Keratinocyte (primary cell): ENCODE results near the gene YJU2B.

DNA sequence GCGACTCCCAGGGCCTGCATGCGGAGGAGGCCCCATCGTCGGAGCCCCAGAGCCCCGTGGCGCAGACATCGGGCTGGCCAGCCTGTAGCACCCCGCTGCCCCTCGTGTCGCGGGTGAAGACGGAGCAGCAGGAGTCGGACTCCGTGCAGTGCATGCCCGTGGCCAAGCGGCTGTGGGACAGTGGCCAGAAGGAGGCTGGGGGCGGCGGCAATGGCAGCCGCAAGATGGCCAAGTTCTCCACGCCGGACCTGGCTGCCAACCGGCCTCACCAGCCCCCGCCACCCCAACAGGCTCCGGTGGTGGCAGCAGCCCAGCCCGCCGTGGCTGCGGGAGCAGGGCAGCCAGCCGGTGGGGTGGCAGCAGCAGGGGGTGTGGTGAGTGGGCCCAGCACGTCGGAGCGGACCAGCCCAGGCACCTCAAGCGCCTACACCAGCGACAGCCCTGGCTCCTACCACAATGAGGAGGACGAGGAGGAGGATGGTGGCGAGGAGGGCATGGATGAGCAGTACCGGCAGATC lies 14.5 kb downstream of the STX10 start:
CAGE:
- cytosol, long polyA minus RNA, result no peak
- cytosol, long polyA plus RNA, result no peak
- long polyA plus RNA, result no peak
- nucleus, long polyA minus RNA, result no peak
- nucleus, long polyA plus RNA, result no peak

CAGE:
- cytosol, long polyA minus RNA, result no peak
- cytosol, long polyA plus RNA, result no peak
- long polyA plus RNA, result no peak
- nucleus, long polyA minus RNA, result no peak
- nucleus, long polyA plus RNA, result no peak
These were observed 897 bp downstream of the STX10 start for GRCh38 chr19:13149322-13149634.

GRCh38 chr19:13153812-13154717 lies 3.9 kb downstream of the IER2 start:
CAGE:
- cytosol, long polyA minus RNA, result no peak
- cytosol, long polyA plus RNA, result no peak
- long polyA plus RNA, result no peak
- nucleus, long polyA minus RNA, result no peak
- nucleus, long polyA plus RNA, result no peak

DNA sequence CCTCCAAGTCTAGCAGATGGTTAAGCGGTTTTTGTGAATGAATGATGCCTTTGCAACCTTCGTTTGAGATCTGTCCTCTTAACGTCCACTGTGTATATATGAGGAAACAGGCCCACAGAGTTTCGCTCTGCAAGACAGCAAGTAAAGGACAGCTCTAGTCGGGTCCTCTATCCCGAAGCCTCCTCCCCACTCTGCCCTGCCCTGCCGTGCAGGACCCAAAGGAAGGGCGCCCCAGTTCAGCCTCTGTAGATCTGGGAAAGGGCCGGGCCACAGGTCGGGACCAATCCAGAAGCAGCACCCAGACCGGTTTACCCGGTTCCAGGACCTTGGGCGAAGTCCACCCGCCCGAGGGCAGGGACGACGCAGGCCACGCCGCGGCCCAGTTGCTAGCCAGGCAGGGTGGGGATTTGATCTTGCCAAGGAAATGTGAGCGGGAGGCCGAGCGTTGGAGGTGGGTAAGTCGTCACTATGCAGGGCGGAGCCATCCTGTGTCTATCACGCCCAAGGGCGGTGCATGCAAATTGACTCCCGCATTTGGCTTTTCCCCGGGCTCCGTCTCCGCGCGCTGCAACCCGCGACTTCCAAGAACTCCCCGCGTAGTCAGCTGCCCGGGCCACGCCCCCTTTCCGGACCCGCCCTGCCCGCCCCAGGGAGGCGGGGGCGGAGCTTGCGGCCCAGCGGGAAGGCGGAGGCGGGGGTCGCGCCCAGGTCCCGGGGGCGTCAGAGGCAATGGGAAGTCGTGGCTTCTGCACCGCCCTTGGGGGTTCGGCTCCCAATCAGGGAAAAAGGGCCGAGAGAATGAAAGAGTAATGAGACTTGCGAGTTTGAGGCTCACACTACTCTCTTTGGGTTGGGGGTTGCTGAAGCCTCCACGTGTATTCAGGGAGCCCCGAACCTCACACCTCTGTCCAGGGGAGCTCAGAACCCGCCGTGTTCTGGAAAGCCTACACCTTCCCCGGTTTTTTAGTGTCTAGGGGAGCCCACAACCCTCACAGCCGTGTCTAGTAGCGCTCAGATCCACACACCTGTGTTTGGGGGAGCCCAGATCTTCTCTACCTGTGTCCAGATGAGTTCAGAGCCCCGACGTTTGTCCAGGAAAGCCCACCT lies 12.7 kb downstream of the IER2 start:
CAGE:
- cytosol, long polyA minus RNA, result no peak
- cytosol, long polyA plus RNA, result no peak
- long polyA plus RNA, result no peak
- nucleus, long polyA minus RNA, result no peak
- nucleus, long polyA plus RNA, result no peak

DNA sequence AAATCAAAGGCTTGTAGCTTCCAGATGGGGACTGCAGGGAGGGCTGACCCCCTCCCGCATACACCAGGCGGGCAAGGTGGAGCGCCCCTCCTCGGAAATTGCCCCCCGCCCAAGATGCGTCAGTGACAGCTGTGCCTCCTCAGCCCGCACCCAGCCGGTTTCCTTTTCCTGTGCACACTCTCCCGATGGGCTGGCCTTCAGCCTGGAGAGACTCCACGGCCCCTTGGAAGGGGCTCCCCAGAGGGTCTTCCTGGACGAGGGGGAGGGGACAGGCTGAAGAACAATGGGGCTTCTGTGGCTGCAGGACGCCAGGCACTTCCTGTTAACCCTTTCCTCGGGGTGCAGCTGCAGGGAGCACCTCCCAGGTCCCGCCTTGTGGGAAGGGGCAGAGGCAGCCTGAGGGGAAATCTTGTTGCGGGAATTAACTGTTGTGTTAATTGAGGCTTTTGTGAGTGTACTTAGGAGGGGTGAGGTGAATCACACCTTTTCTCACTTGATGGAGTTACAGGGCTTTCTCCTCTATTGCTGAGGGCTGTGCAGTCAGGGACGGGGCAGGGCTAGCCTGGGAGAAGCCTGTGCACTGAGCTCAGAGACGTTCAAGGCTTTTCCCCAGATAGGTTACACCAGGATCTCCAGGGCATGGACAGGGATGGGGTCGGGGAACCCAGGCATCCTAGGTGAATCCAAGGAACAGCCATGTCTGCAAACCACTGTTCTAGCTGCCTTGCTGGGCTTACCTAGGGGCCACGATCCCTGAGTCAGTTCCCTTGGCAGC lies 14.3 kb downstream of the IER2 start:
CAGE:
- cytosol, long polyA minus RNA, result no peak
- cytosol, long polyA plus RNA, result no peak
- long polyA plus RNA, result no peak
- nucleus, long polyA minus RNA, result no peak
- nucleus, long polyA plus RNA, result no peak

GRCh38 chr19:13599942-13600403 lies 93.7 kb upstream of the CACNA1A start:
CAGE:
- cytosol, long polyA minus RNA, result no peak
- cytosol, long polyA plus RNA, result no peak
- long polyA plus RNA, result no peak
- nucleus, long polyA minus RNA, result no peak
- nucleus, long polyA plus RNA, result no peak

GRCh38 chr19:13747742-13748505 lies at the start of gene YJU2B:
TSS of gene YJU2B (plus strand) at chr19:13747895.
CAGE:
- cytosol, long polyA minus RNA, result start-site peak on the plus strand at chr19:13747906-13747934, 9 reads
- cytosol, long polyA plus RNA, result no peak
- long polyA plus RNA, result no peak
- nucleus, long polyA minus RNA, result no peak
- nucleus, long polyA plus RNA, result no peak

DNA sequence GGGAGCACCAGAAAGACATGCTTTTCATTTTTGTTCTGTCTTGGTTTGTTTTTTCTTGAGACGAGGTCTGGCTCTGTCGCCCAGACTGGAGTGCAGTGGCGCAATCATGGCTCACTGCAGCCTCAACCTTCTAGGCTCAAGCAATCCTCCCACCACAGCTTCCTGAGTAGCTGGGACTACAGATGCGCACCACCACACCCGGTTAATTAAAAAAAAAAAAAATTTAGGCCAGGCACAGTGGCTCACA lies 6.1 kb upstream of the ZSWIM4 start:
CAGE:
- cytosol, long polyA minus RNA, result no peak
- cytosol, long polyA plus RNA, result no peak
- long polyA plus RNA, result no peak
- nucleus, long polyA minus RNA, result no peak
- nucleus, long polyA plus RNA, result no peak

CAGE:
- cytosol, long polyA minus RNA, result no peak
- cytosol, long polyA plus RNA, result no peak
- long polyA plus RNA, result no peak
- nucleus, long polyA minus RNA, result no peak
- nucleus, long polyA plus RNA, result no peak
These were observed 1.3 kb downstream of the ZSWIM4 start for GRCh38 chr19:13796274-13797258.

GRCh38 chr19:13827431-13828044 lies 32.3 kb downstream of the ZSWIM4 start:
CAGE:
- cytosol, long polyA minus RNA, result no peak
- cytosol, long polyA plus RNA, result no peak
- long polyA plus RNA, result no peak
- nucleus, long polyA minus RNA, result no peak
- nucleus, long polyA plus RNA, result no peak

GRCh38 chr19:13835581-13836531 lies 40.6 kb downstream of the ZSWIM4 start:
CAGE:
- cytosol, long polyA minus RNA, result no peak
- cytosol, long polyA plus RNA, result no peak
- long polyA plus RNA, result no peak
- nucleus, long polyA minus RNA, result no peak
- nucleus, long polyA plus RNA, result no peak

DNA sequence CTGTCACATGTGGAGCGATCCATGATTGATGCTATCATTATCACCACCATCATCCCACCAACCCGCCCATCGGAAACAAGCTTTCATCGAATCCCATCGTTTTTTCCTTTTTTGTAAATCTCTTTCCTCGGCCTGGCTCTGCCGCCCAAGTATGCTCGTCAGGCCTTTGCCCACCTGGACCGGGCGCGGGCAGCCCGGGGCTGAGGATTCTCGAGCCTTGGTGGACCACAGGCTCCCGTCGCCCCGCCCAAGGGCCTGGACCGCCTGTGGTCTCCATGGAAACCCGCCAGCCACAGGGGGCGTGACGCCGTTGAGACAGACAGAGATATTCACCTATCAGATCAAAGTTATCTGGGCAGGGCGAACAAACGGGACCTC lies 409 bp upstream of the DCAF15 start:
CAGE:
- cytosol, long polyA minus RNA, result no peak
- cytosol, long polyA plus RNA, result no peak
- long polyA plus RNA, result no peak
- nucleus, long polyA minus RNA, result no peak
- nucleus, long polyA plus RNA, result no peak

DNA sequence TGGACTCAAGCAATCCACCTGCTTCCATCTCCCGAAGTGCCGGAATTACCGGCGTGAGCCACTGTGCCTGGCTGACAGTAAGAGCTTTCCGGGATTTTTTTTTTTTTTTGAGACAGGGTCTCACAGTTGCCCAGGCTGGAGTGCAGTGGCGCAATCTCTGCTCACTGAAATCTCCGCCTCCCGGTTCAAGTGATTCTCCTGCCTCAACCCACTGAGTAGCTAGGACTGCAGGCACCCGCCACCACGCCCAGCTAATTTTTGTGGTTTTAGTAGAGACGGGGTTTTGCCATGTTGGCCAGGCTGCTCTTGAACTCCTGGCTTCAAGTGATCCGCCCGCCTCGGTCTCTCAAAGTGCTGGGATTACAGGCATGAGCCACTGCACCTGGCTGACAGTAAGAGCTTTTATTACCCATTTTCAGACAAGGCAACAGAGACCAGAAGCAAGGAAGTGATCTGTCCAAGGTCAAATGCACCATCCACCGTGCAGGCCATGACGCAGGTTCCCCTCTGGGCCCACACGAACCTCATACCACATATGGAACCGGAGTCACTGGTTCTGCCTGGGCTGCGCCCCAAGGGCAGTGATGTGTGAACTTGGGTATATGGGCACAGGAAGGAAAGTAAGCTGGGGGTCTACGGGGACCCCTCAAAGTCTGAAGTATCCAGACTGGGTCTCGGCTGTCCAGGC lies 20.9 kb downstream of the RFX1 start:
CAGE:
- cytosol, long polyA minus RNA, result no peak
- cytosol, long polyA plus RNA, result no peak
- long polyA plus RNA, result no peak
- nucleus, long polyA minus RNA, result no peak
- nucleus, long polyA plus RNA, result no peak

GRCh38 chr19:14073262-14073939 lies 815 bp downstream of the MISP3 start:
CAGE:
- cytosol, long polyA minus RNA, result no peak
- cytosol, long polyA plus RNA, result no peak
- long polyA plus RNA, result no peak
- nucleus, long polyA minus RNA, result no peak
- nucleus, long polyA plus RNA, result no peak

DNA sequence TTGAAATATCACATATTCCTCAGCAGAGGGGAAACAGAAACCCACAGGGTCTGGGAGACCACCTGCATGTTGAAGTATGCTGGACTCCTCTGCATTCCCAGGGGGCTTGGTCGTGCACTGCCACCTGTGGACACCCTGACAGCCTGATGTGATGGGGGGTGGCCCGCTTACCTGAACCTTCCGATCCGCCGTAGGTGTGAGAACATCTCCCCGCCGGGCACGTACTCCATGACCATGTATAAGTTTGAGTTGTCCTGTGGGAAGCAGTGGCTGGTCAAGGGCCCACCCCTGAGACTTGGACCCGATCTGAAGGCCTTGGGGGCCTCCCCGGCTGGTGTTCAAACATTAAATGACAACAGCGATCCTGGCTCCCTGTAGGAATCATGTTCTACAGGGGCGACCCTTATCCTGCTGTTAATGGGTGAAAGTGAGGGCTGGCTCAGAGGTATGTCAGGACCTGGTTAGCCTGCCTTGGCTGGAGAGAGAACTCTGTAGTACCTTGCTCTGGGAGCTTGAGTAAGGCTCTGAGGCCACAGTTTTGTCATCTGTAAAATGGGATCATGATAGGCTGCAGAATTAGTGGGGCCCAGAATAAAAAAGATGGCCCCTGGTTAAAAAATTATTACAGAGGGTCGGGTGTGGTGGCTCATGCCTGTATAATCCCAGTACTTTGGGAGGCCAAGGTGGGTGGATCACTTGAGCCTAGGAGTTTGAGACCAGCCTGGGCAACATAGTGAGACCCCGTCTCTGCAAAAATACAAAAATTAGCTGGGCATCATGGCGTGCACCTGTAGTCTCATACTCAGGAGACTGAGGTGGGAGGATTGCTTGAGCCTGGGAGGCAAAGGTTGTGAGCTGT lies 15.3 kb upstream of the C19orf67 start:
CAGE:
- cytosol, long polyA minus RNA, result no peak
- cytosol, long polyA plus RNA, result no peak
- long polyA plus RNA, result no peak
- nucleus, long polyA minus RNA, result no peak
- nucleus, long polyA plus RNA, result no peak

GRCh38 chr19:14107165-14108415 lies 10.0 kb downstream of the PRKACA start:
CAGE:
- cytosol, long polyA minus RNA, result no peak
- cytosol, long polyA plus RNA, result no peak
- long polyA plus RNA, result no peak
- nucleus, long polyA minus RNA, result no peak
- nucleus, long polyA plus RNA, result no peak

DNA sequence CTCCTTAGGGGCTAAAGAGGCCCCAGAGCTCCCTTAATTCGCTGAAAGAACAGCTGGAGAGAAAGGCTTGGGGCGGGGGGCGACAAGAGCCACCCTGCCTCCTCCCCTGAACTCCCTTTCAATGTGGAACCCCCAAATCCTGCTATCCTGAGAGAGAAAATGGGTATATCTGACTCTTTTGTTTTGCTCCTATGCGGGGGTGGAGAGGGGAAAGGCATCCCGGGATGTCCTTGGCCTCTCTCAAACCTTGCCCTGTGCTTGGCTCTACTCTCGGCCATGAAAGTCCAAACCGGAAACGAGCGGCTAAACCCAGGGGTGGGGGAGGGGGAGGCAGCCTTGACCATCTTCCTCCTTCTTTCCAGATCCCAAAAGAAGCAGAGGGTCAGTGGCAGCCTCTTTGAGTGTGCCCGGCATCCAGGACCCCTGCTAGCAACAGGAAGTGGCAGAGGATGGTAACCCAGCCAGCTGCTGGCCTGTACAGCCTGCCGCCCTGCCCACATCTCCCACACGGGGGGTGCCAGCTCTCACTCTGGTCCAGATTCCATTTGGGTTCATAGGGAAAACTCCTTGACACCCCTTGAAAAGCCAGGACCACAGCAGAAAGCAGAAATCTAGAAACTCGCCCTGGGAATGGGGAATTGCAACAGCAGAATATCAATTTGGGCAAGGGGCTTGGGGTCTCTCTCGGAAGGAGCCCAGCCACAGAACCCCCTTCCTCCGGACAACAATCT lies 4.5 kb downstream of the PRKACA start:
CAGE:
- cytosol, long polyA minus RNA, result no peak
- cytosol, long polyA plus RNA, result no peak
- long polyA plus RNA, result no peak
- nucleus, long polyA minus RNA, result no peak
- nucleus, long polyA plus RNA, result no peak

DNA sequence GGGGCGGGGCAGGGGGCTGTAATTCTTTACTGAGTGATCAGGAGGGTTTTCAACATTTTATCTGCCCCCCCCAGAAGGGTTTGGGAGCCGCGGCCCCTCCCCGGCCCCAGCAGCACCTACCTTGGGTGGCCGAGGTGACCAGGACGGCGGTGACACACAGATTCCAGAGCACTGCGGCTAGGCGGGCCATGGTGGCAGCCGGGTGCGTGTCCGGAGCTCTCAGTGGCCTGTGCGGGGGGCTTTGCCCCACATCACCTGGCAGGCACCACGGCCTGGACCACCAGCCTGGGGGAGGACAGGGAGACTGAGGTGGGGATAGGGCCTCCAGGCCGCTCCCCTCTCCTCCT lies 22.6 kb downstream of the ADGRL1 start:
CAGE:
- cytosol, long polyA minus RNA, result no peak
- cytosol, long polyA plus RNA, result no peak
- long polyA plus RNA, result no peak
- nucleus, long polyA minus RNA, result no peak
- nucleus, long polyA plus RNA, result no peak

GRCh38 chr19:14248404-14248903 lies 42.5 kb upstream of the ADGRL1 start:
CAGE:
- cytosol, long polyA minus RNA, result no peak
- cytosol, long polyA plus RNA, result no peak
- long polyA plus RNA, result no peak
- nucleus, long polyA minus RNA, result no peak
- nucleus, long polyA plus RNA, result no peak

CAGE:
- cytosol, long polyA minus RNA, result no peak
- cytosol, long polyA plus RNA, result no peak
- long polyA plus RNA, result no peak
- nucleus, long polyA minus RNA, result no peak
- nucleus, long polyA plus RNA, result no peak
These were observed 3.4 kb upstream of the ADGRE5 start for GRCh38 chr19:14377783-14378314.